Psoas muscle (tissue), 2 donors: ENCODE measurements around a stretch of chr20.

- PRO-cap, 2 experiments = no peak in any of the 2 experiments
Measured at GRCh38 chr20:47686392-47687106, 98.7 kb downstream of the SULF2 start.

GRCh38 chr20:47711064-47711803 lies 74.0 kb downstream of the SULF2 start:
- PRO-cap, 2 experiments = no peak in any of the 2 experiments

- PRO-cap, 2 experiments = no peak in any of the 2 experiments
Measured at GRCh38 chr20:47784368-47784954, 820 bp downstream of the SULF2 start.

DNA sequence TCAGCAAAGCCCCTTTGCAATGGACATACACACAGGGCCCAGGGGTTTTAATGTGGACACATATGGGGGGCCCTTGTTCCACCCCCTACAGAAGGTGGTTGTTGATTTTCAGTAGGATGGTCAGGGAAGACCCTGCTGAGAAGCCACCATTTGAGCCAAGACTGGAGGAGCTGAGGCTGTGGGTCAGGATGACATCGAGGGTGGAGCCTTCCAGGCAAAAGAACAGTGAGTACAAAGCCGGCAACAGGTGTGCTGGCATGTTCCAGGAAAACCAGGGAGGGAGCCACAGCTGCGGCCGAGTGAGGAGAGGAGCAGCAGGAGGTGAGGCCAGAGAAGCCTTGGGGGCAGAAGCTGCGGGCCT lies 126.8 kb upstream of the SULF2 start:
- PRO-cap, 2 experiments = no peak in any of the 2 experiments

GRCh38 chr20:47973370-47974059 lies 188.2 kb upstream of the SULF2 start:
- PRO-cap, 2 experiments = no peak in any of the 2 experiments

DNA sequence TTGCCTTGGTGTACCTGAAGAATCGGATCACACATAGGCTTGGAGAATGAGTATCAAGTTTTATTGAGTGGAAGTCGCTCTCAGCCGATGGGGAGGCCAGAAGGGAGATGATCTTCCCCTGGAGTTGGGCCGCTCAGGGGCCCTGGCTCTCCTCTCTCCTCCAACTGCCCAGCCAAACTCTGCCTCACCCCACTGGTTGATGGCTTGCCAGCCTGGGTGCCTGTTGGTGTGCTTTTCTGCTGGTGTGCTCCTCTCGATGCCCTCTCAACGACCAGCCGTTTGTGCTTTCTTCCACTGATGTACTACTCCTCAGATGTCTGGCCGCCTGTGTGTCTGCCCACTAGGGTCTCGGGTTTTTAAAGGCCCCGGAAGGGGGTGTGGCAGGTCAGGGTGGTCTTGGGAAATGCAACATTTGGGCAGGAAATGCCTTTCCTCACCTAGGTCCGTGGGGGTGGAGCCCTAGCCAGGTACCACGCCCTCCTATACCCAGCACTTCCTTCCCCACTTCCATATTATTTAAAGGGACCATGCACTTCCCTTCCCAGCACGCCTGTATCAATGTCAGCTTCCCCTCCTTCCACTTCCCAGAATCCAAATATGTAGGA lies 516.2 kb downstream of the PREX1 start:
- PRO-cap, 2 experiments = no peak in any of the 2 experiments

DNA sequence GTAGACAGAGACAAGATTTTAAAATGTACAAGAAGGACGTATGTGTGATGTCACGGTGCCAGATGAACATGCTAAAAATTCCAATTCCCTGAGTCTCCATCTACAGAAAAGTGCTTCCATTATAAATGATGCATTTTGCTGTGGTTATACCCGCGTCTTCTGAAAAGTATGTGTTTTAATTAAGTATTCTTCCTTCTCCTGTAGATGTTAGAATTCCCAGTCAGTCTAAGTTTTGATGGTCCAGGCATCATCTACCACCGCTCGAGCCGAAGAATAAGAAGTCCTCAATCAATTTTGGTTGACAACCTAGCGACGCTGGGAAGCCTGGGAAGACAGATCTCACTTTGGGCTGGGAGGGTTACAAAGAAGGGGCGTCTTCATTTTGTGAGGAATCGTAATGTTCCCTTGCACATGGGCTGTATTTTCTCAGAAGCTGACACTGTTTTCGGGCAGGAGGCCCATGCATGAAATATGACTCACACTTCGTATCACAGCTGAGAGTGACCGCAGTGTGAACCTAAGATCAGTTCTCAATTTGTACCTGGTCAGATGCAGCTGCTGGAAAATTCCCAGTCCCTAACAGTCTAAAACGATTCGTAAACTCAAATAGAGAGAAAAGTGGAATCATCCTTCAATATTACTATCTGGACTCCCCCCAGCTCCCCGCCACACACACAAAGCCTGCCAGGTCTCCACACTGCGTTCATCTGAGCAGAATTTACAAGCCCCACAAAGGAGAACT lies 488.8 kb downstream of the PREX1 start:
- PRO-cap, 2 experiments = no peak in any of the 2 experiments

DNA sequence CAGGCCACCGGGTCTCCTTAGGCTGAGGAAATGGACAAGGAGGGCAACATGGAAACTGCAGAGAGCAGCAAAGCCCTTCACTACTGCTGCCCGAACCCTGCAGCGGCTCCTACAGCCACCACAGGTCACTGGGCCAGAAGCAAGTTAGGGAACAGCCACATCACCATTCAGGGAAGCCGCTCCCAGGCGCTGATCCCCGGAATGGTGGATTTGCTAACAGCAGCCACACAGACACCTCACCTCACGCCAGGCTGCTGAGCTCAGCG lies 453.9 kb downstream of the PREX1 start:
- PRO-cap, 2 experiments = no peak in any of the 2 experiments

- PRO-cap, 2 experiments = no peak in any of the 2 experiments
Measured at GRCh38 chr20:48374261-48374974, 453.4 kb downstream of the PREX1 start.

DNA sequence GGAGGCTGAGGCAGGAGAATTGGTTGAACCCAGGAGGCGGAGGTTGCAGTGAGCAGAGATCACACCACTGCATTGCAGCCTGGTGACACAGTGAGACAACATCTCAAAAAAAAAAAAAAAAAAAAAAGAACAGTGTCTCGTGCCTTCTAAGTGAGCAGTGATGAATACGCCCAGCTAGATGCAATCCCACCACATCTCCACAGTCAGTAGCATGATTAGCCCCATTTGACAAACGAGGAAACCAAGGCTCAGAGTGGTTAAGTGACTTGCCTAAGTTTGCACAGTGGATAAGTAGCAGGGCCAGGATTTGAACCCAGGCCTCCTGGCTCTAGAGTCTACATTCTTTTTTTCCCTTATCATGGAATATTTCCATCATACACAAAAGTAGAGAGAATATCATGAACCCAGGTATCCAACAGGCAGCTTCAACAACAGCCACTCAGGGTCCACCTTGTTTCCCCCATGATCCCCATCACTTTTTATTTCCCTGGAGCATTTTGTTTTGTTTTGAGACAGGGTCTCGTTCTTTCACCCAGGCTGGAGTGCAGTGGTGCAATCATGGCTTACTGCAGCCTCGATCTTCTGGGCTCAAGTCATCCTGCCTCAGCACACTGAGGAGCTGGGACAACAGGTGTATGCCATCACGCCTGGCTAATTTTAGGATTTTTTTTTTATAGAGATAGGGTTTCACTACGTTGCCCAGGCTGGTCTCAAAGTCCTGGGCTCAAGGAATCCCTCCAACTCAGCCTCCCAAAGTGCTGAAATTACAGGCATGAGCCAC lies 180.2 kb downstream of the PREX1 start:
- PRO-cap, 2 experiments = no peak in any of the 2 experiments

DNA sequence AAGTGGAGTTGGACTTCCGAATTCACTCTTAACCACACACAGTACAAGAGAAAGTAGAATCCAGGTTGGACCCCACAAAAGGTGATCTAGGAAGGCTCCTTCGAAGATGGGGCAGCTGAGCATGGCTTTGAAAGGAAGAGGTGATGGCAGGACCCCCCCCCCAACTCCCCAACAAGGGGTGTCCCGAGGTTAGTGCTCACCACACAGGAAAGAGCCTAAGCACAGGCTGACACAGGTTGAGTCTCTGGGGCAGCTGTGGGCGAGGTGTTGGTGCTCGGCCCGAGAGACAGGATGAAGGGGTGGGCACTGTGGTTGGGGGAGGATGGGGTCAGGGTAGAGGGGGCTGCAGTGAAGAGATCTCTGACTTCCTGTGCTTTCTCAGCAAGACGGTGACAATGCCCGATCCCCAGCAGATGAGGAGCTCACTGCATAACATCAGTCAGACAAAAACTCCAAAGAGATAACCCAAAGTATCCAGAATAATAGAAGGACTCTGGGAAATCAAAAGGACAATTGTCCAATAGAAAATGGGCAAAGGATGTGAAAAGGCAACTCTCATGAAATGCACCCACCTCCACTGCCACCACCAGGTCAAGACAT lies 108.5 kb downstream of the PREX1 start:
- PRO-cap, 2 experiments = no peak in any of the 2 experiments

- PRO-cap, 2 experiments = no peak in any of the 2 experiments
Measured at GRCh38 chr20:48722765-48723239, 105.0 kb downstream of the PREX1 start.

GRCh38 chr20:48768920-48770017 lies 58.5 kb downstream of the PREX1 start:
- PRO-cap, 2 experiments = no peak in any of the 2 experiments

- PRO-cap, 2 experiments = no peak in any of the 2 experiments
Measured at GRCh38 chr20:48776512-48776711, 51.4 kb downstream of the PREX1 start.

GRCh38 chr20:48826776-48827761 lies 730 bp downstream of the PREX1 start:
- PRO-cap, 2 experiments = peak in 1 of 2 experiments; most common plus-strand start chr20:48827417 (in 1); most common minus-strand start chr20:48827314 (in 1)

DNA sequence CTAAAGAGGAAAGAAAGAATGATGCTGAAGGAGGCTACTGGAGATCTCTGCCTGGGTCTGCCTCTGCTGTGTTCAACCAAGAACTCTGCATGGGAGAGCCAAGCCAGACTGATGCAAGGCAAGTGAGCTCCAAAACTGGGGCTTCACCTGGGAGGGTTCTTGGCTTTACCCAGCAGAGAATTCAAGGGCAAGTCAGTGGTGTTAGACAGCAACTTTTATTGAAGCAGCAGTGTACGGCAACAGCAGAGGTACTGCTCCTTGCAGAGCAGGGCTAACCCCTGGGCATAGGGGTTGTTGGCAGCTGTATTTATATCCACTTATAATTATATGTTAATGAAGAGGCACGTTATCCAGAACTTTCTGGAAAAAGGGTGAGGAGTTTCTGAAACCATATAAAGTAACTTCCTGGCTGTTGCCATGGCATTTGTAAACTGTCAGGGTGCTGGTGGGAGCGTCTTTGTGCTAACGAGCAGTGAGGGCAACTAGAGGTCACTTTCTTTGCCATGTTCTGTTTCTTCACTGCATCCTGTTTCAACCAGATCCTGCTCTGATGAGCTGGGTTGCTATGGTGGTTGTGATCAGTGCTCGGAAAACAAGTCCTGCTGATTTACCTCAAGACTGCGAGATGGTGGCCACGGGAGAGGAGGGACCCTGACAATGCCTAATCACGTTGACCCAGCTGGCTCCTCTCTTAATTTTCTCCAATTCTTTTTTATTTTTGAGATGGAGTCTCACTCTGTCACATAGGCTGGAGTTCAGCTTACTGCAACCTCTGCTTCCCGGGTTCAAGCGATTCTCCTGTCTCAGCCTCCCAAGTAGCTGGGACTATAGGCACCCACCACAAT lies 11.2 kb upstream of the ARFGEF2 start:
- PRO-cap, 2 experiments = no peak in any of the 2 experiments

DNA sequence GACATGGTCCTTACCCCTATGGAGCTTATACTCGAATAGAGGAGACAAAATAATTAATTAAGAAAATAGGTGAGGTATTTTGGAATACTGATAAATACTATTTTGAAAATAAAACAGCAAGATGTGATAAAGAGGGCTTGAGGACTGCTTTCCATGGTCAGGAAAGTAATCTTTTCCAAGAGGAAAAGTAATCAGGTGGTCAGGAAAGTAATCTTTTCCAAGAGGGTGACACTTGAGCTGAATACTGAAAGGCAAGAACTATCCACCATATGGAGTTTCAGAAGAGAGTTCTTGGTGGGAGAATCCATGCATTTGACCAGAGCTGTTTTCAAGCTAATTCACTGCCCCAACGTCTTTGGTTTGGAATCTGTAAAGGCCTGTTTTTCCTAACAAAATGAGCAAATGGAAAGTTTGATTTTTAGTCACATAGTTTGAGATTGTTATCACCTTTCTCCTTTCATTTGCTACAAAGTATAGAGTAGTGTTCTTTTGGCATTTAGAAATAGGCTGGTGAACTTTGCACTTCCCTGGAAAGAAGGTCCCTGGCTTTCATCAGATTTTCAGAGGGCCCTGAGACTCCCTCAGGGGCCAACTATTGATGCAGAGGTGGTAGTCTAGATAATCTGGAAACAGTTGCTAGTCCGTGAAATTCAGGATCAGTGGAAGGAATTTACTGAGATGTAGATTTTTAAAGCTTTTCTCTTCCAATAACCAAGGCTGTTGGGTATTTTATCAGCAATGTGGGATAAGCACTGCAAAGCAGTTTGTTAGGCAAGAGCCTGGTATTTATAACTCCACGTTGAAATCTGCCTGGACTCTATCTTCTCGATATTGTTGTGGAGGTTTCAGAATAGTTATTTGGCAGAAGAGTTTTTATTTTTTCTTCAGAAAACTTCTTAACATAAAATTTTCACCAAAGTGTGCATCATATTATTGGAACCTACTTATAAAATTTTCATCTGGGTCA lies 1.6 kb downstream of the ARFGEF2 start:
- PRO-cap, 2 experiments = no peak in any of the 2 experiments

DNA sequence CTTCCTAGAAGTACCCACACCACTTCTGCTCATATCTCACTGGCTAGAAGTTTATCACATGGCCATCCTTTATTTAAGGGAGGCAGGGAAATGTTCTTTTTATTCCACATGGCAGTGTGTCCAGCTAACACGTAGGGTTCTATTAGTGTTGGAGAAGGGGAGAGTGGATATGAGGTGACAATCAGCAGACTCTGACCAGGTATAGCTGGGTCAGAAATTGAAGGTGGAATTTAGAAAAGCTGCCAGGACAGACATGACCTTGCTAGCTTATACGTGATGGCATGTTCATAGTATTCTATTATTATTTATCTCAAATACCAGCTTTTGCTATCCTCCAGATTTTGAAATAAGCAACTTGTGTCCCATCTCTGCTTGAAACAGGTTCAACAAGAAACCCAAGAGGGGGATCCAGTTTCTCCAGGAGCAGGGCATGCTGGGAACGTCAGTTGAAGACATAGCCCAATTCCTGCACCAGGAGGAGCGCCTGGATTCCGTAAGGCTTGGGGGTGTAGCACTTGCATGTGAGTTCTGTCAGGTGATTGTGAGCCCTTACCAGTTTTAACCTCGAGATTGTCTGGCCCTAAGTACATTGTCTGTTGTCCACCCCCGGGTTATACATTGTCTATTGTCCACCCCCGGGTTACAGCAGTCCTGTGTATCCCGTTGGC lies 61.6 kb upstream of the CSE1L start:
- PRO-cap, 2 experiments = no peak in any of the 2 experiments

DNA sequence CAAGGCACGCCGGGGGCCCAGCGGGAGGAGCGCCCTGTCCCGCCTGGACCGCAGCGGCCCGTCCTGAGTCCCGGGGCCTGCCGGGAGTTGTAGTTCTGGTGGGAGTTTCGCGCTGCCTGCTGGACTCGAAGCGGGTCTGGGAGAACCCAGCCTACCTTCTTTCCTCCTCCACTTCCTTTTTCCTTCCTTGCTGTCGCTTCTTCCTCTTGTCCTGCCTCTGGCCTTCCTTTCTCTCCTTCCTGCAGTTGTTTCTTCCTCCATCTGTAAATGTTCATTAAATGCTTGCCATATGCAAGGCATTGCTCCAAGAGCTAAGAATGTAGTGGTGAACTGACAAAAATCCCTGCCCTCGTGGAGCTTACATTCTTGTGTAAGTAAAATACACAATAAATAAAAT lies 355 bp upstream of the STAU1 start:
- PRO-cap, 2 experiments = peak in 1 of 2 experiments; most common plus-strand start position 124 of the sequence (in 1)

DNA sequence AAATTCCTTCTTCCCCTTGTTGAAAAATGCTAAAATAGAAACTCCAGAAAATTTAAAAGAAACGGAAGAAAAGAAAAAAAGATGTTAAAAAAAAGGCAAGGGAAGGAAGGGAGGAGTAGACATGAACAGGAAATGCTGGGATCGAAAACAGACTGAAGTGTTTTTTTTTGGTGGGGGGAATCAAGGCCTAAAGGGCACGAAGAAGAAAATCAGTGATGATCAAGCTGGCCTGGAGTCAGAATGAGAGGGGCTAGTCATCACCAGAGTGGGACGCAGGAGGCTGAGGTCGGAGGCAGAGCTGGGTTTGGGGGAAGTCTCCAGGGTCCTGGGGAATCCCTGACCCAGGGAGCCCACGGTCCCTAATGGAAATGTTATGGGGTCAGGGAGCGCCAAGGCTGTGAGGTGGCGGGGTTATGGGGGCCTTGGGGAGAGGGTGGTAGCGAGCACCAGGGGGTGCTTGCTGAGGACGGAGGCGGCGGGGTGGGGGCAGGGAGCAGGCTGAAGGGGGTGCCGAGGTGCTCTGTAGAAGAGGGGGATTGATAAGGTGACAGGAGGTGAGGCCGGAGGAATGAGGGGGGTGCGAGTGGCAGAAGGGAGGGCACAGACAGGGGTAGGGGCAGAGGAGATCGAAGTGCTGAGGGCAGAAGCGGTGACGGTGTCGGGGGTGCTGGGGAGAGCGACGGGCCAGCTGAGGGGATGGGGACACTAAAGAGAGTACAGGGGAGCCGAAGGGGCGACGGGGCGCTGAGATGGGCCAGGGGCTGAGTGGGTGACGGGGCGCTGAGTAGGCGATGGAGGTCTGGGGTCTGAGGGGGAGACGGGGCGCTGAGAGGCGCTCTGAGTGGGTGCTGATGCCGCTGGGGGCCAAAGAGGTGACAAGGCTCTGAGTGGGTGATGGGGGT lies 671 bp downstream of the ZNFX1 start:
- PRO-cap, 2 experiments = no peak in any of the 2 experiments